ENCODE data around the genes RTP1 and MASP1.

DNA sequence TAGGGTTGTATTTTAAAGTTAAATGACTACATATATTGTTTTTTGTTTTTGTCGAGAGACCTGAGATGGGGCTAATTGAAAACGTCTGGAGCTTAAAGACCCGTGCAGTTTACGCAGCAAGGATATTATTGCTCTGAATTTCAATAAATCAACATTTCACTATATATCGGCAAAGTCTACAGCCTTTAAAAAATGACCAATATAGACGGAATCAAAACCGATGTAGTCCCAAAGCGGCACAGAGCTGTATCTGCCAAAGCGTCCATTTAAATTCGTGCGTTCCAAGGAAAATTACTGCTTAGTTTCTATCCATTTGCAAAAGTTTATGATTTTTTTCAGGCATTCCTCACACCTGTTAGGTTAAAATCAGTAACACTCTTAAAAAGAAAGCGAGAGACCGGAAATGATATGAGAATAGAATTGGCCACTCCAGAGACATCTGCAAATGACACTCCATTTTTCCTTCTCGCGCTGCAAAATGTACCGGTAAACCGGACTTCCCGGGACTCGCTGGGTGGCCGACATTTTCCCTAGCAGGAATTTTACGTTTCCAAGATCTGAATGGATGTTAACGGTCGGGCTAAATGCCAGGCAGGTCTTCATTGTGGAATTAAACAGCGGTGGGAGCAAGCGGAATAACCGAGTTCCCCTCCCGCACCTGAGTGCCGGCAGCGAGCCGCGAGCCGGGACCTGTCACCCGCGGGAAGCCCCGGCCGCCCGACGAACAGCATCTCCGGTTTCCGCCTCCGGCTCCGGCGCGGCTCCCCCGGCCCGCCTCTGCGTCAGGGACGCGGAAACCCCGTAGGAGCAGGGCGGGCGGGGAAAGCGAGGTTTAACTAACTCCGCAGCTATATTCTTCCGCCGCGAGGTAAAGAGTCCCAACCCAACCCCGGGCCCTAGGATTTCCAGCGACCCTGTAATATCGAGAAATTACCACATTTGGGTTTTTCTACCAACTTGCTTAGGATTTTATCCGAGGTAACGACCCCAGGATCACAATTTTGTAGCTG, 589 bp upstream of the EIF4A2 start:
- PRO-cap: bidirectional peak, plus-strand start at position 602 of the sequence, minus-strand start at position 664 of the sequence; bidirectional peak, plus-strand start at position 804 of the sequence, minus-strand start at position 735 of the sequence

DNA sequence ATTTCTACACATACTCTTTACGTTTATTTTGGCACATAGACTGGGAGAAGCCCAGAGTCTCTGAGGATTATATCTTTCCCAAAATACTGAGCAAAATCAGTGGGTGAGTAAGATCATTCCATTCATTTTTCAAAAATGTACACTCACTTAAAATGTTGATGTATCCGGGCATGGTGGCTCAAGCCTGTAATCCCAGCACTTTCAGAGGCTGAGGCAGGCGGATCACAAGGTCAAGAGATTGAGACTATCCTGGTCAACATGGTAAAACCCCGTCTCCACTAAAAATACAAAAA, 15.8 kb upstream of the RFC4 start:
- PRO-cap: unidirectional peak, plus-strand start at position 198 of the sequence

DNA sequence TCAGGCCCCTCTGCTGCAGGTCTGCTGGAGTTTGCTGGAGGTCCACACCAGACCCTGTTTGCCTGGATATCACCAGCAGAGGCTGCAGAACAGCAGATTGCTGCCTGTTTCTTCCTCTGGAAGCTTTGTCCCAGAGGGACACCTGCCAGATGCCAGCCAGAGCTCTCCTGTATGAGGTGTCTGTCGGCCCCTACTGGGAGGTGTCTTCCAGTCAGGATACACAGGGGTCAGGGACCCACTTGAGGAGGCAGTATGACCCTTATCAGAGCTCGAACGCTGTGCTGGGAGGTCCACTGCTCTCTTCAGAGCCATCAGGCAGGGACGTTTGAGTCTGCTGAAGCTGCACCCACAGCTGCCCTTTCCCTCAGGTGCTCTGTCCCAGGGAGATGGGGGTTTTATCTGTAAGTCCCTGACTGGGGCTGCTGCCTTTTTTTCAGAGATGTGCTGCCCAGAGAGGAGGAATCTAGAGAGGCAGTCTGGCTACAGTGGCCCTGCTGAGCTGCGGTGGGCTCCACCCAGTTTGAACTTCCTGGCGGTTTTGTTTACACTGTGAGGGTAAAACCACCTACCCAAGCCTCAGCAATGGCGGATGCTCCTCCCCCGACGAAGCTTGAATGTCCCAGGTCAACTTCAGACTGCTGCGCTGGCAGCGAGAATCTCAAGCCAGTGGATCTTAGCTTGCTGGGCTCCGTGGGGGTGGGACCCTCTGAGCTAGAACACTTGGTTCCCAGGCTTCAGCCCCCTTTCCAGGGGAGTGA, 21.4 kb upstream of the ST6GAL1 start:
- PRO-cap: no peak

GRCh38 chr3:187197295-187197593, at the start of gene RTP1:
RTP1 (plus strand) TSS chr3:187197486.
- PRO-cap: no peak

- PRO-cap: no peak
These were observed at the start of gene MASP1 for GRCh38 chr3:187291582-187292185. MASP1 (minus strand) TSS chr3:187291737.

DNA sequence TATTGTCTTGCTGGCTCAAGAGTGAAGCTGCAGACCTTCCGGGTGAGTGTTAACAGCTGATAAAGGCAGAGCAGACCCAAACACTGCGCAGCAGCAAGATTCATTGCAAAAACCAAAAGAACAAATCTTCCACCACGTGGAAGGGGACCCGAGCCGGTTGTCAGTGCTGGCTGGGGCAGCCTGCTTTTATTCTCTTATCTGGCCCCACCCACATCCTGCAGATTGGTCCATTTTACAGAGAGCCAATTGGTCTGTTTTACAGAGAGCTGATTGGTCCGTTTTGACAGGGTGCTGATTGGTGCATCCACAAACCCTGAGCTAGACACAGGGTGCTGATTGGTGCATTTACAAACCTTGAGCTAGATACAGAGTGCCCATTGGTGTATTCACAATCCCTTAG, 1.1 kb upstream of the RTP4 start:
- PRO-cap: no peak

DNA sequence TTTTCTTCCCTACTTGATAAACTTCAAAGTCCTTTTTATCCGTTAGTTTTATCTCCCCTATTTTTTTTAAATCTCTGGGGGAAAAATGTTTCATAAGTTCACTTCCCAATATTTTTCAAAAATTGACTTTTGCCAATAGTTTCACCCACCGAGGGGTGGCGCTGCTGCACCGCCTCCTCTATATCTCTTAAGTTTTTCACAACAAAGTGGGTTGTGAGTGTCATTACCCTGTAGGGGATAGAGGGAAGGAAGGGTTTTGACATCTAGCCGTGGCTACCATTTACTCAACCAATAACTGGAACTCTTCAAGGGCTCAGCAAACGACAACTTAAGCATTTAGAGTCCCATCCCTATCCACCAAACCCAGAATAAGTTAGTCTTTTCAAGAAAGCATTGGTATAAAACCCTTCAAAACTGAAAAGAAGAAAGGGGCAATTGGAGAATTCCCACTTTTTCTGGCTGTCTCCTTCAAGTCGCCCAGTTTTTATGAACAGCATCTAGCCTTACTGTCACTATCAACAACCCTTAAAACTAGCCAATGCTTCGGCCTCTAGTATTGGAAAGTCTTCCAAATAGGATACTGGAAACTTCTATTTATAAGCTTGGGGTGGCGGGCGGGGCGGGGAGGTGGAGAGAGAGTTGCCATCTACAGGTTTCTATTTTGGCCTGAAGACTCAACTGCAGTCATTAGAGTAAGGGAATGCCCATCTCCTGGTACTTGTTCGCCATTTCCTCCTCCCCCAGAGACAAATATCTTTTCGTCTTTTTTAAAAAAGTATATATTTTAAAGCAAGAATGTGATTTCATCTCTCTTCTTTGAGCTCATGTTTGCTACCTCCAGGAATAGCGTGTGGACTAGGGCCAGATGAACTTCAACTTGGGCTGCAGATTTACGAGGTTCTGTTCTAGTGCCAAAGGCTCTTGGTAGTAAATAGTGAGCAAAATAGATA, 3.0 kb downstream of the BCL6 start:
- PRO-cap: no peak

DNA sequence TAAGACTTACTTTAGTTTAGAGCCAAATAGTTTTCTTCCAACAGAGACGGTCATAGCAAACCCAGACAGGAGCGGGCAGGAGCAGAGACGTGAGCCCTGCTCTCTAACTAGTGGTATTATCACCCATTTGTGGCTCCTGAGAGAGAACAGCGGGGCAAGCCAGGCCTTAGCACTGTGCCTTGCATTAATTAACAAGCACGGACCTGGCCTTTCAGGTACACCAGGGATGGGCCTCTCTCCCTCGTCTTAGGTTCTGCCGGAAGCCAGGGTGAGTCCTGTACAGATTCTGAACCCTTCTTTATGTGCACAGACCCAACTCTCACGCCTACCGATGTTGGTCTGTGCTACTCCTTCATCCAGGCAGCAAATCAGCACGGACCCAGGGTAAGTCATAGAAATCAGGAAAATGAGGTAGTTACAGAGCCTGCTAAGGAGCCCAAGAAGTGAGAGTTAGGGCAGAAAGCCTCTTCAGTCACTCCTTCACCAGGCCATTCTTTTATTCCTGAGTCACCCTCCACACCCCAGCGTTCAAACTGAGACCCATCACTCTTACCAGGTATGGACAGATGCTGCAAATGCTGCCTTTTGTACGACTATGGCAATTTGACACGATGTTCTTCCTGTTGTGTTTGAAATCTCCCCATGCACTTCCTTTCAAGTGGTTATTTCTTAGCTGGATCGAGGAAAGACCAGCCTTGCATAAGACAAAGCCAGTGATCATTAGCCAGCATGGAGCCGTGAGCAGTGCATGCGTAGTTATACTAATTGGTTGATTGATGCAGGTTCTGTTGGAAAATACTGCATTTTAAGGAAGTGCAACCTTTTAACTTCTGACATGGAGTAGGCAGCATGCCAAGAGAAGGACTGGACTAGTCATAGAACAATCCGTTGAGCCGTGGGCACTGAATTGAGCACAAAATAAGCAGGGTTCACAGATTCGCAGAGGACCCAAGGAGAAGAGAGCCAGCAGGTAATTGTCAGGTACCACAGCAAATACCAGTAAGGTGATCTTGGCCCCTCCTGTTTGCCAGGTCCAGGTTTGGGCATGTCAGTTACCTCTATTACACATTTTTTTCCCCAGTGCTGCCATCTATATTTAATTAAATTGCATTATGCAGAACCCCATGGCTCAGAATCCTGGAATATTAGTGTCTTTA, 28.7 kb upstream of the BCL6 start:
- PRO-cap: no peak

- PRO-cap: no peak
These were observed 144.4 kb upstream of the BCL6 start for GRCh38 chr3:187889585-187890126.

DNA sequence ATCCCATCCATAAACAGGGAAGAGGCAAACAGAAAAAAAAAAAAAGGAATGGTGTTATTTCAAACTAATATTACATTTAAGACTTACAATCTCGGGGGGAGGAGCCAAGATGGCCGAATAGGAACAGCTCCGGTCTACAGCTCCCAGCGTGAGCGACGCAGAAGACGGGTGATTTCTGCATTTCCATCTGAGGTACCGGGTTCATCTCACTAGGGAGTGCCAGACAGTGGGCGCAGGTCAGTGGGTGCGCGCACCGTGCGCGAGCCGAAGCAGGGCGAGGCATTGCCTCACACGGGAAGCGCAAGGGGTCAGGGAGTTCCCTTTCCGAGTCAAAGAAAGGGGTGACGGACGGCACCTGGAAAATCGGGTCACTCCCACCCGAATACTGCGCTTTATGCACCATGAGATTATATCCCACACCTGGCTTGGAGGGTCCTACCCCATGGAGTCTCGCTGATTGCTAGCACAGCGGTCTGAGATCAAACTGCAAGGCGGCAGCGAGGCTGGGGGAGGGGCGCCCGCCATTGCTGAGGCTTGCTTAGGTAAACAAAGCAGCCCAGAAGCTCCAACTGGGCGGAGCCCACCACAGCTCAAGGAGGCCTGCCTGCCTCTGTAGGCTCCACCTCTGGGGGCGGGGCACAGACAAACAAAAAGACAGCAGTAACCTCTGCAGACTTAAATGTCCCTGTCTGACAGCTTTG, 145.0 kb upstream of the BCL6 start:
- PRO-cap: unidirectional peak, plus-strand start at position 86 of the sequence; unidirectional peak, plus-strand start at position 290 of the sequence; unidirectional peak, minus-strand start at position 452 of the sequence

DNA sequence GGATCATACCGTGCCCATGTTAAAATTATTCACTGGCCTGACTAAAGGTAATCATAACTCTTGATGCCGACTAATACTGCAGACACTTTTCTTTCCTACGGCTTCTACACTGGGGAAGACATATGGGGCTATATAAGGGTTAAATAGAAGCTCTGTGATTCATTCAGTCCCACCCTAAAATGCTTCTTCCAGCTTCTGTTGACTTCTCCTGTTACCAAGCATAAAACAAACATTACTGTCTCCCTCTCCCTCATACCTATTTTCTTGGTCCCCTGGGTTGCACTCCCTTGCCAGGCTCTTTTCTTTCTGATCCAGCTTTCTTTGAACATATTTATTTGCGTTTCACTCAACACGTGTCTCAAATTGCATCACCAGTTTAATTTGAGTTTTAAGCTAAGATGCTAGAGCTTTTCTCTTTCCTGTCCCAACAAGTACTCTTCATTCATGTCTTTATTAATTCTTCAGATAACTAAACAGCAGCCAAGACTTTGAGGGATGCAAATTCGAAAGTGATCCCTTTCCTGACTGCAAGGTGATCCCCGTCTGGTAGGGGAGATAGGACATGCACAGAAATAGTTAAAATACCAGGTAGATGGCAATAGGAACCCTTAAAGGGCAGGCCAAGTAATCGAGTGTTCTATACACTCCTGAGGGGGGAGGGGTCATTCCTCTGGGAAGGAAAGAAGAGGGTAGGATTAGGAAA, 198.5 kb upstream of the BCL6 start:
- PRO-cap: no peak

DNA sequence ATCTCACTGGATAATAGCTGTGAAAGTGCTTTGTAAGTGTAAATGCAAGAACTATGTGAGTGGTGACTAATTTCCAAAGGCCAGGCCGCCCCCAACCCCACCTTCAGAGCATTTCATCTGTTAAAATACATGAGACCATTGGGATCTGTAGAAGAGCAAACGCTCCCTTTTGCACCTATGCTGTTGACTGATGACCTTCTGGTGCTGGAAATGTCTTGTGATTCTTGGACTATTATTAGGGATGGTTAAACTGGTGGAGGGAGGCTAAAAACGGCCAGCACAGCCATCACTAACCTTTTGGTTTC, 196.7 kb upstream of the LPP start:
- PRO-cap: no peak

DNA sequence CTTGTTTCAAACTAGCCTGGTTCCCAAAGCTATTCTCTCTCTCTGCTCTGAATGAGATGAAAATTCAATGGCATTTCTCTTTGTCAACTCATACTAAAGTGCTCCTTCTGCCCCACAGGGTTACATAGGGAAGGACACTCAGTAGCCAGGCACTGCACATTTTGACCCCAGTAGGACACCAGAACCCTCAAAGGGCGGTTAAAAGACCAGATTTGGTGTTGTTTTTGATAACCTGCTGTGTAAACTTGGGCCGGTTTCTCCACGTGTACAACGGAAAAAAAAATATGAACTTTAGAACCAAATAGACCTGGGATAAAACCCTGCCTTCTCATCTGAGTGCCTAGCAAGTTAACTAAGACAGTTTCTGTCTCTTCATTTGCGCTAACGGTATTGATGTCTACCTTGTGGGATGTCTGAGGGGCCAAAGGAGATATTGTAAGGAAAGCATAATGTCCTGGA, 156.1 kb upstream of the LPP start:
- PRO-cap: no peak

DNA sequence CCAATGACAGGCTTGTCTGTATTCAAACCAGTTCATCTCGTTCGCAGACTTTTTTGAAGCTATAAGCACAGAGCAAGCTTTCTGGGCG, 1.2 kb upstream of the LPP start:
- PRO-cap: no peak

- PRO-cap: no peak
These were observed 22.6 kb downstream of the LPP start for GRCh38 chr3:188176398-188177108.

- PRO-cap: no peak
These were observed 53.9 kb downstream of the LPP start for GRCh38 chr3:188207667-188208459.

GRCh38 chr3:188214313-188215050, 60.5 kb downstream of the LPP start:
- PRO-cap: no peak

GRCh38 chr3:188235809-188236298, 81.9 kb downstream of the LPP start:
- PRO-cap: no peak

- PRO-cap: no peak
These were observed 88.4 kb downstream of the LPP start for GRCh38 chr3:188242091-188242928.

DNA sequence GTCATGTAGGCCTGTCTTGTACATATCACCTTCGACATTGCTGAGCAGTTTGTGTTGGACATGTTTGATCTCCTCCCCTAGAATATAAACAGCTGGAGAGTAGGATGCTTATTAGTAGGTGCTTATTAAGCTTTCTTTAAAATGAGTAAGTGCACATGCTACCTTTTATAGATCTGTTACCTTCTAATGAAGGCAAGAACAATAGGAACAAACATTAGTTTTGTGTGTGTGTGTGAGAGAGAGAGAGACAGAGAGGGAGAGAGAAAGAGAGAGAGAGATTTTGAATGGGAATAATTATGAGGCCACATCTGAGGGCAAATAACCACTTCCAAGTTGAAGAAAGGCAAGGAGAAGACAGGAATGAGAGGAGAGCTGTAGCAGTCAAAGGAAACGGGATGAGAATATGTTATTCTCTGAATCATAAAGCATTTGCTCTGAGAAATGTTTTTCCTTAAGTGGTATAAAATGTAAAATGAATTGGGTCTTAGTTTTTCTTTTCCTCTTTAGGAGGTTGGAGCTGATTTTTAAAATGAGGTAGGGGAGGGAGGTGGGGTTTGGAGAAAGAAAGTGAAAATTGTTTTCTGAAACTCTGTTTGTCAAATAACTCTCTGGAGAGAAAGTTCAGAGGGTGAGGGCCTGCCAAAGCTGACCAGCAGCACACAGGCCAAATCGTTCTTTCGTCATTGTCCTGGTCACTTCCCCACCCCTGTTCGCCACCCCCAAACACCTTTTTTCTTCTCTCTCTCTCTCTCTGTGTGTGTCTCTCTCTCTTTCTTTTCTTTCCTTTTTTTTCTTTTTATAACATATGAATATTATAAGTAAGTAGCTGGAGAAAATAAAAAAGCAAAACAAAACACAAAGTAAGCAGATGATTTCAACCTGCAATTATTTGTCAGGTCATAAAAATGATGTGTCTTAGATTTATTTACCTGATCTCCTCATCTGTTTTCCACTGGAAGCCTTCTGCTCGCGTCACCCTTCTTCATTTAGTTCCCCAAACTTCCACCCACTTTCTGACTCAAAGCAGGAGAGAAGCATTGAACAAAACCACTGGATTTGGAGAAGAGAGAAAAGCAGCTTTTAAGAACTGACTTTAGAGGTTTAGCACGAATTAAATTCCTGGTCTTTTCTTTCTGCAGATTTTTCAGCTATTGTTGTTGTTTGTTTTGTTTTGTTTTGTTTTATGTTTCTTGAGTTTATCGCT, 110.5 kb downstream of the LPP start:
- PRO-cap: no peak

Measured in H9 (cell line).